A375 (cell line): ENCODE measurements around the genes MPG, ARHGDIG and RAB11FIP3.

DNA sequence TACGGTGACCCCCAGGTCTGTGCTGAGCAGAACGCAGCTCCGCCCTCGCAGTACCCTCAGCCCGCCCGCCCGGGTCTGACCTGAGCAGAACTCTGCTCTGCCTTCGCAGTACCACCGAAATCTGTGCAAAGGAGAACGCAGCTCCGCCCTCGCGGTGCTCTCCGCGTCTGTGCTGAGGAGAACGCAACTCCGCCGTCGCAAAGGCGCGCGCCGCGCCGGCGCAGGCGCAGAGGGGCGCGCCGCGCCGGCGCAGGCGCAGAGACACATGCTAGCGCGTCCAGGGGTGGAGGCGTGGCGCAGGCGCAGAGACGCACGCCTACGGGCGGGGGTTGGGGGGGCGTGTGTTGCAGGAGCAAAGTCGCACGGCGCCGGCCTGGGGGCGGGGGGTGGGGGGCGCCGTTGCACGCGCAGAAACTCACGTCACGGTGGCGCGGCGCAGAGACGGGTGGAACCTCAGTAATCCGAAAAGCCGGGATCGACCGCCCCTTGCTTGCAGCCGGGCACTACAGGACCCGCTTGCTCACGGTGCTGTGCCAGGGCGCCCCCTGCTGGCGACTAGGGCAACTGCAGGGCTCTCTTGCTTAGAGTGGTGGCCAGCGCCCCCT, 42.9 kb downstream of the POLR3K start:
- RAMPAGE, long total RNA: no peak

DNA sequence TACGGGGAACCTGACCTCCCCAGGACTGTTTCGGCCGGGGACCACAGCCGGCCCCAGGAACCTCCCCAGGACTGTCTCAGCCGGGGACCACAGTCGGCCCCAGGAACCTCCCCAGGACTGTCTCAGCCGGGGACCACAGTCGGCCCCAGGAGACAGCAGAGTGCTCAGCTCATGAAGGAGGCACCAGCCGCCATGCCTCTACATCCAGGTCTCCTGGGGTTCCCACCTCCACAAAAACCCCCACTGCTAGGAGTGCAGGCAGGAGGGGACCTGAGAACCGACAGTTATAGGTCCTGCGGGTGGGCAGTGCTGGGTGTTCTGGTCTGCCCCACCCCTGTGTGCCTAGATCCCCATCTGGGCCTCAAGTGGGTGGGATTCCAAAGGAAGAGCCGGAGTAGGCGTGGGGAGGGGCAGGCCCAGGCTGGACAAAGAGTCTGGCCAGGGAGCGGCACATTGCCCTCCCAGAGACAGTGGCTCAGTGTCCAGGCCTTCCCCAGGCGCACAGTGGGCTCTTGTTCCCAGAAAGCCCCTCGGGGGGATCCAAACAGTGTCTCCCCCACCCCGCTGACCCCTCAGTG, 4.4 kb downstream of the RHBDF1 start:
- RAMPAGE, long total RNA: no peak

DNA sequence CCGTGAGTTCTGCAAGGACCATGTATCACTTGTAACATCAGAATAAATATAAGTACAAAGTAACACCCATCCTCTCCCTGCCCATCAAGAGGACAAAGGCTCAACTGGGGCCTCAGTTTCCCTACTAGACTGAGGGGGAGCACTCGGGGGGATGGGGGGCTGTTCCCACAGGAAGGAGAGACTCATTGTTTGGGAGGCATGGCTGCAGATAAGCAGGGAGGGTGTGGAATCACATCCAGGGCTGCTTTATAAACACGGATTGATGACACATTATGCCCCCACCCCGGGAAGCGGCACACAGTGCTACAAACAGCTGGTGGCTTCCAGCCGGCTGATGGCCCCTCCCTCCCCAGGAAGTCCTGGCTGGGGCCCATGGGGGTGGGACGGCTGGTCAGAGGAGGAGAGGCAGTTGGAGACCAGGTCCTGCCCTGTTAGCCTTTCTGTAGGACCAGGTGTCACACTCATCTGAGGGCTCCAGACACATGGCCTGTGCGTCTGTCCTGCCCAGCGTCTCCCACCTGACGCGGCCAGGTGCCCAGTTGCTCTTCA, 1.4 kb upstream of the MPG start:
- RAMPAGE, long total RNA: no peak

GRCh38 chr16:77225-78349, at the start of gene MPG:
Gene MPG (plus strand): TSS chr16:78225.
- RAMPAGE, long total RNA: no peak

DNA sequence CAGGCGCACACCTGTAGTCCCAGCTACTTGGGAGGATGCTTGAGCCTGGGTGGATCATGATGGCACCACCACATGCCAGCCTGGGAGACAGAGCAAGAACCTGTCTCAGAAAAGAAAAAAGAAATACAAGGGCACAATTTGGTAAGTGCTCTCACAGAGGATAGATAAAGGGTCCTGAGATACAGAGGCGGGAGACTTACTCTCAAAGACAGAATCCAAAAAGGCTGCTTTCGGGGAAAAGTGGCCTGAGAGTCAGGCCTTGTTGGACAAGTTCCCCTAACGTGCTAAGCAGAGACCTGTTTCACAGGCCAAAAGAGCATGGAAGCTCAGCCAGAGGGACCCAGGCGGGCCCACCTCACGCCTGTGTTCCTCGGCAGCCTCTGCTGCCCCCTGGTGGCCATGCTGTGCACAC, 18.7 kb downstream of the MPG start:
- RAMPAGE, long total RNA: no peak

DNA sequence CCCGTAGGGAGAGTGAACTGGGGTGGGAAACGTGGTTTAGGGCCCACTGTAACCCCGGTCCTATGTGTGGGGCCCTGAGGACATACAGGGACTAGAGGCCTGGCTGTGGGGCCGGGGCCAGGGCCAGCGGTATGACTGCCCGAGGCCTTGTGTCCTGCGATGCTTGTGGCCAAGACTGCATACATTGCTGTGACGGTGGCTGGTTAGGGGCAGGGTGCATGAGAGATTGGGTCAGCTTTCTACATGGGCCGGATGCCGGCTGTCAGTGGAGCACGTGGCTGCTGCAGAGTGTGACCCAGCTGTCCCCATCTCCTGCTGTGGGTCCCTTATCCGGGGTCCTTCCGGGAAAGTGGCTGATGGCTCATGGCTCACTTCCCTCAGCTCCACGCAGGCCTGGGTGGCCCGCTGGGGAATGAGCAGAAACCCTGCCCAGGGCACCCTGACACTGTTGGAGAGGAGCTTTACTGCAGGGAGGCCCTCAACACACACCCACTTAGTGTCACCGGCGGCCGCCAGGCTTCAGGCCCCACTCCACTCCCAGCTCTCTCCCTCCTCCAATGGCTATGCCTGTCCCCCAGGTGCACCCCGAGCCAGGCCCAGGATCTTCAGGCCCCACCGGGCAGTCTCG, 712 bp upstream of the RGS11 start:
- RAMPAGE, long total RNA: no peak

DNA sequence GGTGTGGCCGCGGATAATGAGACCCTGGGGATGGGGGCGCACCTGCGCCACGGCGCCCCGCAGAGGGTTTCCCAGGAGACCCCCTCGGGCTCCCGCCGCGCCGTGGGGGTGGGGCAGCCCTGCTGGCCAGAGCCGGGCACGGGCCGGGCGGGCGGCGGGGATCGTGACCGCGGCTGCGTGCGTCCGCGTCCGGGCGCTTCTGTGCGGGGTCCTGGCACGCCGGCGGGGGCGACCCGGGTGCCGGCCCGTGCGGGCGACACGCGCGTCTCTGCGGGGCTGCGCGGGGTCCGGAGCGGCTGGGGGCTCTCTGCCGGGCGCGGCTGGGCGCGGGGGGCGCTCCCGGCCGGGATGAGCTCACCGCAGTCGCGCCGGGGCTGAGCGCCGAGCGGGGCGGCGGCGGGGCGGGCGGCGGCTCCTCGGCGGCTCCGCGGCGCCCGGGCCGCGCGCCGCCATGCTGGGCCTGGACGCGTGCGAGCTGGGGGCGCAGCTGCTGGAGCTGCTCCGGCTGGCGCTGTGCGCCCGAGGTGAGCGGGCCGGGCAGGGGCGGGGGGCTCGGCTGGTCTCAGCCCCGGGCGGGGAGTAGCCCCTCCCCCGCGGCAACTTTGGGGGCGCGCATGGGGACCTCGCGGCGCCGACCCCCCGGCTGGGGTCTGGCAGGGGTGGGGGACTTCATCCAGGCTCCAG, at the start of gene ARHGDIG:
Gene ARHGDIG, plus strand, starts transcription at position 362 of the 684 bp plus-strand sequence.
- RAMPAGE, long total RNA: no peak

DNA sequence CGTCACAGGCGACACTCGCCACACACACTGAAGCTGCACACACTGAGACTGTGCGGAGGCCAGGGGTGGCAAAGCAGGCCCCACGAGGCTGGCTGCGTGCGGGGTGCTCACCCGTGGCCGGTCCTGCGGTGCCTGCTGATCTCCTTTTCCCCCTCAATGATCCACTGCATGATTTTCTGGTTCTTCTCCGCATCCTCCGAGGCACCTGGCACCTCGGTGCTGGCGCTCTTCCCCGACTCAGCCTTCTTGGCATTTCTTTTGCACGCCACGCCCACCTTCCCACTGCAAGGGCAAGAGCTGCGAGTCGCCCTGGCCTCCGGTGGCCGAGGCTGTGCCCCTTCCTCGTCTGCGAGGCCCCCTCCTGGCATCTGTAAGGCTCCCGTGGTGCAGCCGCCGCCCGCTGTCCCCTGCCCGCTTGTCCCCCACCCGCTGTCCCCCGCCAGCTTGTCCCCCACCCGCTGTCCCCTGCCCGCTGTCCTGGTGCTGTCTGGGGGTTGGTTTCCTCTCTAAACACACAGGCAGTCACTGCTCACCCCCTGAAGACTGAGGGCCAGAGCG, 14.1 kb downstream of the PDIA2 start:
- RAMPAGE, long total RNA: no peak

DNA sequence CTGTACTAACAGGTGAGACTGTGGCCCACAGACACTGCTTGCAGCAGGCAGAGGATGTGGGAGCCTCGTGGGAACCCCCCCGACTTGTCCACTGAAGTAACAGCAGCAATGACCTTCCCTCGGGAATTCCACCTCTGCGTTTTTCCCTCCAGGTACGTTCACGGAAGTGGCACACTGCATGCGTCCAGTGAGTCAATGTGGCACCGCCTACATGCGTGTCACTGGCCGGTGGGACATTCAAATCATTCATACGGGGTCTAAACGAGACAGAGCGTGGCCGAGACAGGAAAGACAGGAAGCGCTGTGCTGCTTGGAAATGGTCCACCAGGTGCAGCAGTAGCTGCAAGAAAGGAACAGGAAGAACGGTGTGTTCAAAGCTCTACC, 1.5 kb upstream of the PGAP6 start:
- RAMPAGE, long total RNA: no peak

DNA sequence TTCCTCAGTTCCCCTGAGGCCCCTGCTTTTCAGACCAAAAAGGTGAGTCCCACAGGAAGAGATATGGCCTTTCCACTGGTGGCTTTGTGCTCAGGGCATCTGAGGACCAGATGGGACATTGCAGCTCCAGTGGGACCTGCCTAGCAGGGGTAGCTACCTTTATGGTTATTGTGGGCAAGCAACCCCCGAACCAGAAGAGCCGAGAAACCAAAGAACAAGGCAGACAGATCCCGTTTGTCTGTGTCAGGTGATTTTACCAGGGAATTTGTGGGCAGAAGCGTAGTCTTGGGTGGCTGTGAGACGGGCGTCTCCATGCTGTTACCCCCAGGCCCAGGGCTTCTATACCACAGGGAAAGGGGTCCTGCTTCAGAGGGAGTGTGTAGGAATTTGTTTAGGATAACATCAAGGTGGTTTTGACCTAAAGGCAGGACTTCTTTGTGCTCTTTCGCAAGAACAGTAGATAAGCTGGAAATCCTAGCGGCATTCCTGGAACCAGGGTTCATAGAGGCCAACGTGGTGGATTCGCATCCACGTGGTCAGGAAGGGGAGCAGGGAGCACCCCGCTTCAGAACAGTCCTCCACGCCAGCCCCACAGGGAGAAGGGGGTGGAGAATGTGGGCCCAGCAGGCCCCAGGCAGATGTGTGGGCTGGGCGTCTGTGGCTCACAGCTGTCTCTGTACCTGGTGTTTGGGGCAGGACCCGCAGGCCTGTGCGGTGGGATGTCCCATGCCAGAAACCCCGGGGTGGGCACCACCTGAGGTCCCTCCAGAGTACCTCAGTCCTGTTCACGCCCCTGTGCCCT, 3.9 kb downstream of the DECR2 start:
- RAMPAGE, long total RNA: no peak

DNA sequence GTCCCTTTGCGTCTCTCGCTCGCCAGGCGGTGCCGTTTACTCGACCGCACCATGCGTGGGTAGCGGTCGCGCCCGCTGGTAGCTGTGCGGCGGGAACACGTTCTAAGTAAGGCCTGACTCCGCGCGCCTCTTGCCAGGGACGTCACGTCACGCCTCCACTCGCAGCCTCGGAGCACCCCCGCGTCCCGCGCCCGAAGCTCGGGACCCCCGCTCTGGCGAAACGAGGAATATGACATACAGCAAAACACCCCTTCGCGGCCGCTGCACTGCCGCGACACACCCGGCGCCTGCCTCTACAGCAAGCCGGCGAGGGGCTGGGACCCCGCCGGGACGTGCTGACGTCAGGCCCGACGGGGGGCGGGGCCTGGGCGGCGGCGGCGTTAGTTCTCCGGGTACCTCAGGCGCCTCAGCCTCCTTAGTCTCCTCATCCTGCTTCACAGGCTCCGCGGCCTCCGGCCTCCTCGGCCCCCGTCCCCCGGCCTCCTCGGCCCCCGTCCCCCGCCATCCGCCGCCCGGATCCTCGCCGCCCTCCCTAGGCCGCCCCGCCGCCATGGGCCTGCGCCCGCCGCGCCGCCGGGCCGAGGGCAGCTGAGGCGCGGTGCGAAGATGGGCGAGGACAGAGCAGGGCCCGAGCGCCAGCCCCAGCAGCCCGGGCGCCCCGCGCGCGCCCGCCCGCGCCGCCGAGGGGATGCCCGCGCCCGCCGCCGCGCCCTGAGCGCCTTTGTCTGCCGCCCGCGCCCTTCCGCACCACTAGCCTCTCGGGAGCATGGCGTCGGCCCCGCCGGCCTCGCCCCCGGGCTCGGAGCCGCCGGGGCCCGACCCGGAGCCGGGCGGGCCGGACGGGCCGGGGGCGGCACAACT, at the start of gene RAB11FIP3:
Gene RAB11FIP3, plus strand, starts transcription at position 409 of the 861 bp plus-strand sequence.
- RAMPAGE, long total RNA: no peak

DNA sequence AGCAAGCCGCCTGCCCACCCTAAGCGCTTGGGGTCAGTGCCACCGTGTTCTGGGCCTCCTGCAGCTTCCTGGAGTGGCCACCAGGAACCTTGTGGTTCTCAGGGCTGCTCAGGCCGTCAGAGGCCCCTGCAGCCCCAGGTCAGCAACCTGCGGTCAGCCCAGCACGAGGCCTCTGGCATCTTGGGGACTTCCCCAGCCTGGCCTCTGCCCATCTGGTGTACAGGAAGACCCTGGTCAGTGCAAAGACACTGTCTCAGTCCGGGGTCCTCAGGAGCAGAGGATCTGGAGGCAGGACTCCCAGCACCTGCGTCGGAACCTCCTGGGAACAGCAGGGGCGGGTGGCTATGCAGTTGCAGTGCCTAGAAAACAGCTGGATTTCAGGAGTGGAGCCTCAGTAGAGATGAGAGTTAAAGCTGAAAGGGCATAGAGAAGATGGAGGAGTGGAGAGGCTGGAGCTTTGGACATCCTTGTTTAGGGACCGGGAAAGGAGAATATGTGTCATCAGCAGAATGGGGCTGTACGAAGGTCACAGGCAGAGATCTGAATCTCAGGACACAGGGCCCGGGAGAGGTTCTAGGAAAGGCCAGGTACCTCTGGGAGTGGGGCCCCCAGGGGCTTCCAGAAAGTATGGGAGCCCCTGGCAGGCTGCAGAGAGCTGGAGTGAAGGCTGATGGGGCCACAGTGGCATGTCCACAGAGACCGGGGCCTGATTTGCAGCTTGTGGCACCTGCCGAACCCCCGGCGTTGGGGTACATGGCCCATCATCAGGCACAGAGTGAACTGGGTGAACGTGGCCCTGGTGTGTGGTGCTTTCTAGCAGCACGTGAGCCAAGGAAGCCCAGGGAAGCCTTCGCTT, 13.2 kb upstream of the CAPN15 start:
- RAMPAGE, long total RNA: no peak

- RAMPAGE, long total RNA: no peak
Measured at GRCh38 chr16:526315-527003, 1.1 kb upstream of the CAPN15 start.

GRCh38 chr16:528678-529806, 1.5 kb downstream of the CAPN15 start:
- RAMPAGE, long total RNA: no peak

- RAMPAGE, long total RNA: no peak
Measured at GRCh38 chr16:588469-589050, 1.3 kb upstream of the RAB40C start.

- RAMPAGE, long total RNA: no peak
Measured at GRCh38 chr16:592034-592476, 2.2 kb downstream of the RAB40C start.

DNA sequence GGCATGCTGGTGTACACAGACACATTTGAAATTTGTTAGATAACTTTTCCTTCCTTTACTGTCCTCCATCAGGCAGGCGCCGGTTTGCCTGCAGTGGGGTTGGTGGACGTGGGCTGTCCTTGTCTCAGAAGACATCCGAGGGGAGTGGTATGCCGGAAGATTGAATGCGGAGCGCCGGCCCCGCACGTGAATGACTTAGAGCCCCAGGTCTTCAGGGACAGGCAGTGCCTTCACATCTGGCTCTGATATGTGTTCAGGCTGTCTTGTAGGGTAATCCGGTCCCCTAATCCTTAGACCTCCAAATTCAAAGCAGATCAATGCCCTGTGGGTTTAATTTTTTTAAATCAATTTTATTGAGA, 13.4 kb downstream of the RAB40C start:
- RAMPAGE, long total RNA: no peak

DNA sequence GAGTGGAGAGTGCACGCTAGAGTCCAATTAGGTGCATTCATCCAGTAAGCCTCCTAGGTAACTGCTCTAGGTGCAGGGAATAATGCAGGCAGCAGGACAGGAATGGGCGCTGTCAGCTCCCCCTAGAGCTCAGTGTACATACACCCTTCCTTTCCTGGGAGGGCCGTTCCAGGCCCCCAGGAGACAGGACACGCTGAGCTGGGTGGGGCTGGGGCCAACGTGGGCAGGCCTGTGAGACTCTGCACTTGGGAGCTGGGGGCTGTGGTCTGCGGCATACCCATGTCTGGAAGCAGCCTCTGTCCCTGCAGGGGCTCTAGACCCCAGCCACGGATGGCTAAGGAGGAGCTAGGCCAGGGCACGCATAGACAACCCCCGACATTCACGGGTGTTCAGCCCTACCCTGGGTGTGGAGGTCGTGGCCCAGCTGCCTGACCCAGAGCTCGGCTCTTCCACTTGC, 1.1 kb upstream of the ANTKMT start:
- RAMPAGE, long total RNA: no peak

DNA sequence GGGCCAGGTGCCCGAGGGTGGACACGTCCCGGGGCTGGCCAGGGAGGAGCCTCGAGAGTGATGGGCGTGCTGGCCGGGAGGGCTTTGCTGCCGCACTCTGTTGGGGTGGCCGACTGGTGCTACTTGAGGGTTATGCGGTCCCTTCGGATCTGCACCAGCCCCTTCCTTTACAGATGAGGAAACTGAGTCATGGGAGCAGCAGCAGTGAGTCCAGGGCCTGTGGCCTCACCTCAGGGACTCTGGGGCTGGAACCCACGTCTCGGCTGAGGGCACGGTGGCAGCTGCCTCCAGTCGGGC, 4.1 kb downstream of the RPUSD1 start:
- RAMPAGE, long total RNA: no peak

DNA sequence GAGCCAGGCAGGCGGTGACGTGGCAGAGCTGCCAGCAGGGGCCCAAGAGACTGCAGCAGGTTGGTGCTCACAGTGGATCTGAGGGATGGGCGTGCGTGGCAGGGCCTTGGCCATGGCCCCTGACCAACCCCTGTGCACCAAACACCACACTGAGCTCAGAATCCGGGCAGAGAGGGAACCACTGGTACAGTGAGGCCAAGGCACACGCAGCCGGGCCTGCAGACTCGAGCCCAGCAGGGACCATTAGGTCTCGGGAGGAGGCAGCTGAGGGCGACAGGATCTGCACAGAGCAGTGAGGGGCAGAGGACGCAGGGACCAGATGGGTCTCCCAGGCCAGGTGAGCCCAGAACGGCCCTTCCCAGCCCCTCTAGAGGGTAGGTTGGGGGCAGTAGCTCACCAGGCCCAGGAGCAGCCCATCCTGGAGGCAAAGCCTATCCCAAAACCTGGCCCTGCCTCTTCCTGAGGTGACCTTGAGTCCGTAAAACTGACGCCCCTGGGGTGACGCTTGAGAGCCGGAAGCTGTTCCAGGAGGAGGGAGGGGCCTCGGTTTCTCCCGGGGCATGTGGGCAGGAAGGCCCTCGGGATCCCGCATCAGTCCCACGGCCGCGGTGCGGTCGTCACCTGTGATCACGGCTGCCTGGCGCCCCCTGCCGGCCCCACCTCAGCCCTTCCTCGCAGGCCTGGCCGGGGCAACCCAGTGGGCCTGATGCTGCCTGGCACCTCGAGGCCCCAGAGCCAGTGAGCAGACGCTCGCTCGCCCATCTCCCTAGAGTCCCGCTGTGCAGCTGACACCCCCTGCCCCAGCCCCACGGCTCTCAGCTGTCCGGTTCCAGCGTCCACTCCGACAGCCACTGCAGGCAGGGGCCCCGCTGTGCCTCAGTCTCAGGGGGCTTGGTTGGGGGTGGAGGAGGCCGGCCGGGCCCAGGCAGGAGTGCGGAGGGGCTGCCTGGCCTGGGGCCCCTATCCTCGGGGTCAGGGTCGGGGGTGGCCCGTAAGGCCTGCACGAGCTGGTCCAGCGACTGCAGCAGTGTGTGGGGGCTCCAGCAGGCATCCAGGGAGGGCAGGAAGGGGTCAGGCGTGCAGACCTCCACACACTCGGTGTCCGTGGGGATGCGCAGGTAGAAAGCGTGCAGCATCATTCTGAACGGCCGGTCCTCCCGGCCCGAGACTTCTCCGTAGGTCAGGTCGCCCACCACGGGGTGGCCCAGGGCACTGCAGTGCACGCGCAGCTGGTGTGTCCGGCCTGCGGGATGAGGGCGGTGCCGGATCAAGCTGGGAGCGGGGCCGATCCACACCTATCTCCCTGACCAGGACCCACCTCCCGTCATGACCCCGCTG, 2.6 kb downstream of the RPUSD1 start:
- RAMPAGE, long total RNA: no peak